Right atrium auricular region (tissue), 2 donors: ENCODE measurements around a stretch of chr17.

- PRO-cap = no peak
- RAMPAGE, long total RNA, 2 experiments = no peak in any of the 2 experiments
Measured at GRCh38 chr17:77274106-77274650, 7.1 kb upstream of the SEPTIN9 start.

DNA sequence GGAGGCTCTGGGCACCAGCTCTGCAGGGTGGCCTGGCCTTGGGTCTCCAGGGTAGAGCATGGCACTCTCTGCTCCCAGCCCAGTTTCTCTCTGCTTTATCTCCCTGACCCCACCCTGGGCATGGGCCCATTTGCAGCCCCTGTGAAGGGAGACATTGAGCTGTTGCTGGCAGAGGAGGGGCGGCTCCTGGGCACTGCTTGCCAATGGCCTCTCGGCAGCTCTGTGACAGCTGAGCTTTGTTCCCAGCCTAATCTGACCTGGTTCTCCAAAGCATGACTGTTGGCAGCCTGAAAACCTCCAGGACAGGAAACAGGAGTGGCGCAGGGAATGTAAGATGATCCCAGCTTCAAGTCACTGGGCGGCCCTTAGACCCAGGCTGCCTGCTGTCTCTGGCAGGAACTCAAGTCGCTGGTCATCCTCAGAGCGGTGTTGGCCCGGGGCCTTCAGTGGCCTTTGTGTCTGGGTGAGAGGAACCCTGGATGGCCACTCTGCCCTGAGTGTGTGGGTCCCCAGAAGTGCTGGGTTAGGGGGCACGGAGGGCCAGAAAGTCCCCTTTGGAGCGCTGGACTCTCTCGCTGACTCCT is 6.3 kb downstream of the SEPTIN9 start:
- PRO-cap = unidirectional peak, minus-strand start at position 265 of the sequence
- RAMPAGE, long total RNA, 2 experiments = start-site peak on the plus strand in 1 of 2 experiments, centred at position 439 of the sequence, 24 reads per replicate

DNA sequence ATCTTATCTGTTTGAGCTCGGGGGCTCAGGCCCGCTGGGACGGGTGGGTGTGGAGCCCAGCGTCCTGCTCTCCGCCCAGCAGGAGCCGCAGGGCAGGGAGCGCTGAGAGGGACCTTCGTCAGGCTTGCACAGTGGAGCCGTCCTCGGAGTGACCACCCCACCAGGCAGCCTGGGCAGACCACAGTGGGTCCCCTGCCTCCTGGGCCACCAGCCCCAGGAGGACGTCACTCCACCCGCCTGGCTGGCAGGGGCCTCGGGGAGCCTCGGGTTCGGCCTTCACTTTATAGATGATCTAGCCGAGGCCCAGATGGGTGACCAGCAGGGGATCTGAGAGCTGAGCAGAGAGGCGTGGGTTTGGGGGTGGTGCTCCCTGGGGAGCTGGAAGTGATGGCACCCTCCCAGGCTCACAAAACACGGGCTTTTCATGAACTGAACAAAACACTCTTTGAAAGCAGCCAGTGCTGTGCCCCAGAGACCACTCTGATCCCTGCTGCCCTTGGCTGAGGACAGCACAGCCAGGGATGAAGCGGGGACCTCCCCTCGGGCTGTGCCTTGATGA is 40.6 kb downstream of the SEPTIN9 start:
- PRO-cap = bidirectional peak, plus-strand start outside the sequence, minus-strand start at position 329 of the sequence
- RAMPAGE, long total RNA, 2 experiments = no peak in any of the 2 experiments

- PRO-cap = no peak
- RAMPAGE, long total RNA, 2 experiments = no peak in any of the 2 experiments
Measured at GRCh38 chr17:77342303-77342815, 61.1 kb downstream of the SEPTIN9 start.

GRCh38 chr17:77343321-77344022 is 62.2 kb downstream of the SEPTIN9 start:
- PRO-cap = no peak
- RAMPAGE, long total RNA, 2 experiments = no peak in any of the 2 experiments

- PRO-cap = bidirectional peak, plus-strand start at chr17:77394736, minus-strand start at chr17:77394694
- RAMPAGE, long total RNA, 2 experiments = no peak in any of the 2 experiments
Measured at GRCh38 chr17:77394336-77395275, 113.3 kb downstream of the SEPTIN9 start.

GRCh38 chr17:77436809-77437208 is 155.5 kb downstream of the SEPTIN9 start:
- PRO-cap = no peak
- RAMPAGE, long total RNA, 2 experiments = no peak in any of the 2 experiments

GRCh38 chr17:77438410-77439274 is 157.3 kb downstream of the SEPTIN9 start:
- PRO-cap = no peak
- RAMPAGE, long total RNA, 2 experiments = no peak in any of the 2 experiments

GRCh38 chr17:77440381-77440974 is 159.2 kb downstream of the SEPTIN9 start:
- PRO-cap = no peak
- RAMPAGE, long total RNA, 2 experiments = no peak in any of the 2 experiments

DNA sequence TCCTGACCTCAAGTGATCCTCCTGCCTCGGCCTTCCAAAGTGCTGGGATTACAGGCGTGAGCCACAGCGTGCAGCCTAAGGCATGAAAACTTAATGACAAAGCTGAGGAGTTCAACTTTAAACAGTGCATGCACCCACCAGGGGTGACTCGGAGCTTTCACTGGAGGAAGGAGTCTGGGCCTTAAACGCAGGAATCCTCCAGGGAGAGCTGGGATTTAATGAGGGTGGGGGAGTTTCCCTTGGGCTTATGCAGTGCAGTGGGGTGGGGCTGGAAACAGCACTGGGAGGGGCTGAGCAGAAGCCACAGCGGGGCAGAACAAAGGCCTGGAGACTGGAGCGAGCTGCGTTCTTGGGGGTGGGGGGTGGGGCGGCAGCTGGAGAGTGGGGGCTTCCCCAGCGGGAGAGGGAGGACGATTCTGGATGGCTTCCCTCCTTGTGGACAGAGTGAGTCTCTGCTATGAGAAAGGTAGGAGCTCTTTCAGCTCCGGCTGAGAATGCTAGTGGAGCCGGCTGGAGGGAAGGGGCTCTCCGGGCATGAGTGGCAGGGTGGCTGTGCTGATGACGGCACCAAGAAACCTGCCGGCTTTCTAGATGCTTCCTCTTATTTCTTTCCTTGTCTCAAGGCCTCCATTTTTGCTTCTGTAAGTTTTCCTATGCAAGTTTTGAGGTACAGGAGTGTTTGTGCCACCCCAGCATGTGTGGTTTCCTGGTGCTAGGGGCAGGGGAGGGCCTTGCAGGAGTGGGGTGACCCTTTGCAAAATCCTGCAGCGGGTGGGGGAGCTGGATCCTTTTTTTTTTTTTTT is 265.5 kb downstream of the SEPTIN9 start:
- PRO-cap = no peak
- RAMPAGE, long total RNA, 2 experiments = no peak in any of the 2 experiments

DNA sequence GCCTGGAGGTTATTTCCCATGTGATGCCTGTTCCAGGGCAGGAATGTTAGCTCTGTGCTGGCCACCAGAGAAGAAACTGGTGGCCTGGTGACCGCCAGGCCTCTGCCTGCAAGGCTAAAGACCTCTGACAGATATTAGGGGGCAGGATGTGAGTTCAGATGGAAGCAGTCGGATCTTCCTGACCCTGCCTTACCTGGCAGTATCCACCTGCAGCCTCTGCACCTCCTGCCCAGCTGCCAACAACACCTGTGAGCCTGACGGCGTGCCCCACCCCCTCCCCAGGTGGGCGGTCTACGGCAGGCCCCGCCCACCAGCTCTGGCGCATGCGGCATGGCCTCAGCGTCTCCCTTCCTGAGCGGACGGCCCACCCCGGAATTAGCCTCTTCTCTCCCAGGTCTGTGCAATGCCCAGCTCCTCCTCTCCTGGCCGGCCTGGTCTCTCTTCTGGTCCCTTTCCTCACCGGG is 266.9 kb downstream of the SEPTIN9 start:
- PRO-cap = no peak
- RAMPAGE, long total RNA, 2 experiments = no peak in any of the 2 experiments

DNA sequence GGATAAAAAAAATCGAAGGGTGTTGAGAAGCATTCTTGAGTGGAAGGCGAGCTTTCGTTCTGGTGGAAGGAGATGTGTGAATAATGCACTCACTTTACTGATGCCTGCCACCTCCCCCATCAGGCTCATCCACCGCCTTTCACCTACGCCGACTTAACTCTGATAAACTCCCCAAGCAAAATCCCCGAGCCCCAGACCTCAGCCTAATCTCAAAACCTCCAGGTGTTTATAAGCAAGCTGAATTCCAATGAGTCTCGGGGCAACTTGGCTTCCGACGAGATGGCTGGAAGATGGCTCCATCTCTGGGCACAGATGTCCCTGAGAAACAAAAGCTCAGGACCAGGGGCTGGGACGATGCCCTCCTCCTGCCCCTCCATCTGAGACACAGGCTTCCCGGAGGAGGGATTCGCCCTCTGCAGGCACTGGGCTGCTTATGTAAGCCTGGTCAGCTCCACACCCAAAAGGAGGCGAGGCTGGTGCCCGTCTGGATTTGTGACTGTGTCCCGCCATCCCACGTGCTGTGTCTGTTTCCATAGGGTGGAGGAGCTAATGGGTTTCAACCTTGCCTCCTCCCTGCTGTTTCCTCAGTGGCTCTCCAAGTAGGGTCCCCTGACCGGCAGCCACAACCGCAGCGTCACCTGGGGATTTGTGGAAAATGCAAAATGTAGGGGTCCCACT is 290.9 kb downstream of the SEPTIN9 start:
- PRO-cap = no peak
- RAMPAGE, long total RNA, 2 experiments = no peak in any of the 2 experiments

- PRO-cap = no peak
- RAMPAGE, long total RNA, 2 experiments = no peak in any of the 2 experiments
Measured at GRCh38 chr17:77610918-77611386, 329.7 kb downstream of the SEPTIN9 start.

GRCh38 chr17:77822384-77823154 is 135.9 kb upstream of the TNRC6C start:
- PRO-cap = no peak
- RAMPAGE, long total RNA, 2 experiments = no peak in any of the 2 experiments

- PRO-cap = bidirectional peak, plus-strand start at chr17:77830317, minus-strand start at chr17:77830056; bidirectional peak, plus-strand start at chr17:77830647, minus-strand start at chr17:77830559
- RAMPAGE, long total RNA, 2 experiments = no peak in any of the 2 experiments
Measured at GRCh38 chr17:77829473-77830912, 128.5 kb upstream of the TNRC6C start.

DNA sequence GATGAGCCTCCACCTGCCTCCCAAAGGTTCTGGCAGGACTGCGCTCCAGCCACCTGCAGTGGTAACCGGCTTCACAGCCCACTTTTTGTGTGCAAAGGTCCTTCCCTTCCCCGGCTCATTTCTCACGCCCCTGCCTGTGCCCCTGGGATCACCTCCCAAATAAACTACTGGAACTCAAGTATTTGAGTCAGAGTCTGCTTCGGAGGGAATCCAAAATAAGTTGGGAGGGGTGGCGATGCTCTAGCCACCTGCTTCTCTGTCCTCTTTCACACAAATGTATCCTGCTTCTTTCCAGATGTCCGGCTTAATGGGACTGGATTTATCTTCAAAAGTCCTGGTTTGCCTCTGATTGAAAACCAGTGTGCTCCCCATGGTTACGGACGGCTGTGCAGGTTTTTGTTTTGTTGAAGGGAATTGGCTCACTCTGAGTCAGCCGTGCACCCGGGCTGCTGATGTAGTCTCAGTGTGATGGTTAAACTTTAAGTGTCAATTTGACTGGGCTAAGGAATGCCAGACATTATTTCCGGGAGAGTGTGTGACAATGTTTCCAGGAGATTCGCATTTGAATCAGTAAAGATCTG is 127.2 kb upstream of the TNRC6C start:
- PRO-cap = no peak
- RAMPAGE, long total RNA, 2 experiments = no peak in any of the 2 experiments

DNA sequence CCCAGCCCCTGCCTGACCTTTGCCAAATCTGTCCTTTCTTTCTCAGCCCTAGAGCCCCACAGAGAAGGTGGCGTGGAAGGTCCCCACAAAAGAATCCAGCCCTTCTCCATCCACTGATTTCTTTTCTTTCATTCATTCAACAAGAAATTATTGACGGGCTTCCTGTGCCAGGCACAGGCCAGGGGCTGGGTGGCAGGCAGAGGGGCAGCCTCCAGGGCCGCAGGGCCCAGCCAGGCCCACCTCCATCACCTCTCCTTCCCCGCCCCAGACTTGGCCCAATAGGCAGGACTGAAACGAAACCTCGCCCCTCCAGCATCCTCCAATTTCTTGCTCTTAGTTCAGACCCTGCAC is 79.0 kb upstream of the TNRC6C start:
- PRO-cap = no peak
- RAMPAGE, long total RNA, 2 experiments = no peak in any of the 2 experiments

- PRO-cap = no peak
- RAMPAGE, long total RNA, 2 experiments = no peak in any of the 2 experiments
Measured at GRCh38 chr17:78018257-78018643, 59.7 kb downstream of the TNRC6C start.

- PRO-cap = no peak
- RAMPAGE, long total RNA, 2 experiments = no peak in any of the 2 experiments
Measured at GRCh38 chr17:78049644-78050649, 78.6 kb downstream of the TMC6 start.

GRCh38 chr17:78122393-78123036 is 6.0 kb downstream of the TMC6 start:
- PRO-cap = no peak
- RAMPAGE, long total RNA, 2 experiments = no peak in any of the 2 experiments